Pericardium fibroblast (primary cell): Measurements from ENCODE around the genes ANGPTL2, ZNF79 and FPGS.

DNA sequence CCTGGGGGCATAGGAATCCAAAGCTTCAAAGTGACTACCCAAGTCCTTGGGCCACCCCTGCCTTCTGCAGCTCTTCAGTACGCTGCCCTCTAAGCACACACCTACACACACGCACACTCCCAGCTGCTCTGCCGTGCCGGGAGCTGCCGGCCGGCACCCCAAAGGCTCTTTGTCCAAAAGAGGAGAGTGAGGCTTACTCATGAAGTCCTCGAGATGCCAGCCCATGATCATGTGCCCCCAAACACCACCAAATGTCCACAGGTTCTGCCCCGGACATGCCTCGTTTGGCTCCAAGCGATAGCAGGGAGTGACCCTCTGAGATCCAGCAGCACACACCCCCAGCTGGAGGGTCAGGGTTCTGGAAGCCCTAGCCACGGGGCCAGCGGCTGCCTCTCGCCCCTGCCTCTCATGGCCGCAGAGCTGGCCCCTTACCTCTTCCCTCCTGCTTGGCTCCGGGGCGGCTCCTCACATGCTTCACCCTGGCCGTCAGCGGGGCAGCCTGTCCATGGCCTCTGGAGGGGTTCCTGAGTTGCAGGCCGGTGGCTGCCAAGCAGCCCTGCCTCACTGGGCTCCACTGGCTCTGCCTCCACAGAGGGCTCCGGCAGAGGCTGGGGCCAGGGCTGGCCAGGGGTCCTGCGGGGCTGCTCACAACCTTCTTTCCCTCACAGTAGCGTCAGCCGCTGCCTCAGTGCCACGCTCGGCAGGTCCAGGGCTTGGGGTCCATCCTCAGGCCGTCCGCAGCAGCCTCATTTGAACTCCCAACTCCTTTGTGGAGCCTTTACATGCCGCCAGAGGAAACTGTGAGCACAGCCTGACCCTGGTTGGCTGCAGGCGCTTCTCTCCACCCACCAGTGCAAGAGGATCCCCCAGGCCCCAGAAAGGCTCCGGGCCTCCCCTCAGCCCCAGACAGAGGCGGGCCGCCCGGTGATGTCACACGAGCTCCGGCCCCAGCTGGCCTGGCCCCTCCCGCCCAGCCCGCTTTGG, at the start of gene ANGPTL2:
ANGPTL2 (minus strand) TSS at position 753 of the 984 bp plus-strand sequence.
- RAMPAGE, long total RNA = no peak

GRCh38 chr9:127130986-127132103, 8.9 kb upstream of the ANGPTL2 start:
- RAMPAGE, long total RNA = no peak

DNA sequence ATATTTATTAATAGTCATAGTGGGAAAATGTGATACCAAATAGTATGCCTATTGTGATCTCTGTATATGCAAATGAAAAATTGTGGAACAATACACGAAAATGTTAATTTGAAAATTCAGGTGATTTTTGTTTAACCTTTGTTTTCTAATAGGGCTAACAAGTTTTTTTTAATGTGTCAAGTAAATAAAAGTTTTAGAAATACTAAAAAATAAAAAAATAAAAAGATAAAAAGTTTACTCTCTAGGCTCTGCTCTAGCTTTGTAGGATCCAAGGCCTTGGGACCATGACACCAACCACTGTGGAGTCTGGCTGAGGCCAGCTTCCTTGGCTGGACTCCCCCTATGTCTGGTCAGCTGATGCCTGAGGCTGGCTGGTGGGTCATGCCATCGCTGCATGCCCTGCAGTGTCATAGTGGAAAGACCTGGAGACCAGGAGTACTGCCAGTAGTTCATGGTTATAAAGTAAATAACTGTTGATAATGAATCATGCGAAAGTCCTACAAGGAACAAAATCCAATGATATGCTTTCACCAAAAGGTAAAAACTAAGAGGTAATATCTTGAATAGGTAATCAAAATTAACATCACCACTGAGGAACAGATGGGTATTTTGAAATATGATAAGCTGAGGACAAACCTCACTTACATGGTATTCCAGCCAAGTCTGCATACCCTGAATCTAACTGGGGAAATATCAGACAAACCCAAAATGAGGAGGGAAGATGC, 43.2 kb downstream of the GARNL3 start:
- RAMPAGE, long total RNA = no peak

DNA sequence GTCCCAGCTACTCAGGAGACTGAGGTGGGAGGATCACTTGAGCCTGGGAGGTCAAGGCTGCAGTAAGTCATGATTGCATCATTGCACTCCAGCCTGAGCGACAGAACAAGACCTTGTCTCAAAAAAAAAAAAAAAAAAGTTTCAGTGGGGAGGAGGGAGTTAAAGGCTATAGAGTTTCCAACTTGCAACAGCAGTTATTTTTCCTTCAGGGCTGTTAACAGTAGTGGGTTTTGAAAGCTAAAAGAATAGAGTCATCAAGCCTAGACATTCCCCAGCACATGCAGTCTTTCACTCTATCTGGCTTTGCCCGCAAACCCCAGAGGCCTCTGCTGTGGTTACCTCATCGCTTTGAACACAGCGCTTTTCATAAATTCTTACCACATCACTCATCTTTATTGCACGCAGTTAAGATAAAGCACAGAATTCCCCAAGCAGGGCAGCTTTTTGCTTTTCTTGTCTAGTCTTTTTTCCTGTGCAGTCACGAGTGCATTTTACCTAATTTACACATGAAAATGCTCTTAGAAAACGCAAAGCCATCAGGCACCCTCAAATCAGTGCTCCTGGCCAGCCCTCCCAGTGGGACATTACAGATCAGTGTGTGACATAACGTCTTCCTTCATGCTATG, 8.7 kb upstream of the SLC2A8 start:
- RAMPAGE, long total RNA = no peak

- RAMPAGE, long total RNA = no peak
These were observed 10.4 kb downstream of the SLC2A8 start for GRCh38 chr9:127407341-127407862.

DNA sequence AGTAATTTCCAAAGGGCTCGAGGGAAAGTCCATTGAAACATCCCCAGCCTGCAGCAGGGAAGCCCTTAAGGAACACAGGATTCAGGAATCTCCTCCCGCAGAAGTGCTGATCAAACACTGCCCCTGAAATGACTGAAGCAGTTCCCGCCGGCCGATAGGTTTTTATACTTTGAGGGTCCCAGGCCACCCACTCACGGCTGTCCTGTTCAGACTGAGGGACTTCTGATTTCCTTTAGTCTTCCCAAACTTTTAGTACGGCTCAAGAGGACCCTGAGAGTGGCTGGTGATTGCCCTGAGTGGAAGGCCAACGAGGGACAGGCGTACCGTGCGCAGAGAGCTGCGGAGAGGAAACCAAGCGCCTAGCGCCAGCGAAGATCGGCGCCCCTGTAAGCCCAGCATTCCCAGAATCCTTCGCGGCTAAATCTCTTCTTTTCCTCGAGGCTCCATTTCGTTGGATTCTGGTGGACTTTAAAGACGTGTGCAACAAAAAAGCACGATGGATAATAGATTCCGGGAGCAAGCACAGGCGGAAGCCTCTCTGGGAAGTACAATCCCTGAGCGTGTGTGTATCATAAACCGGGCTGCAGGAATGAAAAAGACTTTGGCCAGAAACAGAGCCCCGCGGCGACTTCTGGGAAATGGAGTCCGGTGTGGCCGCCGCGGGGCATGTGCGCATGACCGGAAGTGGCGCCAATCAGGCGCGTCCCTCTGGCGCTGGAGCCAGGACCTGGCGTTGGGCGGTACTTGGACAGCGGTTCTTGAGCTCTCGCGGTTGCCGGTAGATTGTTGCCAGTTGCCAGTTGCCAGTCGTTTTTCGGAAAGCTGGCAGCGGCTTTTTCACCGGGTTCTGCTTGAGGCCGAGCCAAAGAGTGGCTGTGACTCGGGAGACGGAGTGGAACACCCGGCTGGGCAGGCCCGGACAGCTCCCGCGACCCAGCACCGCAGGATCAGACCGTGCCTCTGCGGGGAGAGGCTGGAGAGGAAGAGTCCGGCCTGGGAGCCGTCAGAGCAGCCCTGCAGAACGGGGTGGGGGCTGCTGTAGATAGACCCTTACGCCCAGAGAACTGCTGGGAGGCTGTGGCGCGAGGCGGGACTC, at the start of gene ZNF79:
ZNF79 (plus strand) TSS at position 693 of the 1,096 bp plus-strand sequence.
- RAMPAGE, long total RNA = no peak

DNA sequence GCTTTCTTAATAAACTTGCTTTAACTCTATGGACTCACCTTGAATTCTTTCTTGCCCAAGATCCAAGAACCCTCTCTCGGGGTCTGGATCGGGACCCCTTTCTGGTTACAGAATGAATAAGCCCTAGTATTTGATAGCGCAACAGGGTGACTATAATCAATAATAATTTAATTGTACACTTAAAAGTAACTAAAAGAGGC, 55.2 kb downstream of the NIBAN2 start:
- RAMPAGE, long total RNA = no peak

DNA sequence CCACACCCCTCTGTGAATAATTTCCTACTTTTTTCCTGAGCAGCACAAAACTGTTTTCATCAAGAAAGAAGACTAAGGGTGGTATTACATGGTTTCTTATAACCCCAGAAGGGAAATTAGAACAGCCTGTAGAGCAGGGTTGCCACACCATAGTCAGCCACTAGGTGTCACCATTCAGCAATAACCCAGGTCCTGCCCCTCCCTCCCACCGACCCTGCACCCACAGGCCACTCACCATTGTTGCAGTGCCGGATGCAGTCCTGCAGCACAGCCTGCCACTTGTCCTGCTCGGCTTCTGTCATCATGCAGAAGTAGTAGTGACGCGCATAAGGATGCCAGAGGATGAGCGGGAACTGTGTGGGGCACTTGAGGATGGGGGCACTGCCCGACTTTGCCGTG, 45.4 kb downstream of the NIBAN2 start:
- RAMPAGE, long total RNA = no peak

- RAMPAGE, long total RNA = no peak
These were observed 25.3 kb downstream of the NIBAN2 start for GRCh38 chr9:127543602-127543939.

DNA sequence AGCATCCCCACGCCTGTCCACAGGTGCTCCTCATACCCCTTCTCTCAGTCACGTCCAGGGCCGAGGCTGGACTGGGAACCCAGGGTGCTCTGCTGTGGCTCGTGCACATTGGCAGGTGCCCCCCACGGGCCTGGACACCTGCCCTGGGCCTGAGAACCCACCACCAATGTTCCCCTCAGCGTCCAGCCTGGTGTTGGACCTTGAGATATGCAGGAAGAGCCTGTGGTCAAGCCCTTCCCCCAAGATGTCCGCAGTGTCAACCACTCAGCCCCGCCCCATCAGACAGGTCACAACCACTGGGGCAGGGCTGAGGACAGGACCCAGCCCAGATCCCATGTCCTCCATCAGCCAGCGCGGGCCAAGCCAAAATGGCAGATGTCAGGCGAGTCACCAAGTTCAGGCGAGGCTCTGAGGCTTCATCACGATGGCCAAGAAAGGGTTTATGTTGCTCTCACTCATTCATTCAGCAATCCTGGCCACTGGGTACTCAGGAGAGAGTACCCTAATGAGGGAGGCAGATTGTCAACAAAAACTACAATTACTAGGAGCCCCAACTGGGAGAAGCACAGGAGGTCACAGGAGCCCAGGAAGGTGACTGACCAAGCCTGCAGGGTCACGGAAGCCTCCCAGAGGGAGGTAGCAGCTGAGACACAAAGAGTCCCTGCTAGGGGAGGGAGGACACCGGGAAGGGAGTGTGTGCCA, 22.4 kb downstream of the NIBAN2 start:
- RAMPAGE, long total RNA = no peak

GRCh38 chr9:127549743-127550464, 19.0 kb downstream of the NIBAN2 start:
- RAMPAGE, long total RNA = no peak

- RAMPAGE, long total RNA = no peak
These were observed 21.9 kb downstream of the STXBP1 start for GRCh38 chr9:127633908-127634402.

- RAMPAGE, long total RNA = no peak
These were observed 32.9 kb downstream of the STXBP1 start for GRCh38 chr9:127644870-127645408.

DNA sequence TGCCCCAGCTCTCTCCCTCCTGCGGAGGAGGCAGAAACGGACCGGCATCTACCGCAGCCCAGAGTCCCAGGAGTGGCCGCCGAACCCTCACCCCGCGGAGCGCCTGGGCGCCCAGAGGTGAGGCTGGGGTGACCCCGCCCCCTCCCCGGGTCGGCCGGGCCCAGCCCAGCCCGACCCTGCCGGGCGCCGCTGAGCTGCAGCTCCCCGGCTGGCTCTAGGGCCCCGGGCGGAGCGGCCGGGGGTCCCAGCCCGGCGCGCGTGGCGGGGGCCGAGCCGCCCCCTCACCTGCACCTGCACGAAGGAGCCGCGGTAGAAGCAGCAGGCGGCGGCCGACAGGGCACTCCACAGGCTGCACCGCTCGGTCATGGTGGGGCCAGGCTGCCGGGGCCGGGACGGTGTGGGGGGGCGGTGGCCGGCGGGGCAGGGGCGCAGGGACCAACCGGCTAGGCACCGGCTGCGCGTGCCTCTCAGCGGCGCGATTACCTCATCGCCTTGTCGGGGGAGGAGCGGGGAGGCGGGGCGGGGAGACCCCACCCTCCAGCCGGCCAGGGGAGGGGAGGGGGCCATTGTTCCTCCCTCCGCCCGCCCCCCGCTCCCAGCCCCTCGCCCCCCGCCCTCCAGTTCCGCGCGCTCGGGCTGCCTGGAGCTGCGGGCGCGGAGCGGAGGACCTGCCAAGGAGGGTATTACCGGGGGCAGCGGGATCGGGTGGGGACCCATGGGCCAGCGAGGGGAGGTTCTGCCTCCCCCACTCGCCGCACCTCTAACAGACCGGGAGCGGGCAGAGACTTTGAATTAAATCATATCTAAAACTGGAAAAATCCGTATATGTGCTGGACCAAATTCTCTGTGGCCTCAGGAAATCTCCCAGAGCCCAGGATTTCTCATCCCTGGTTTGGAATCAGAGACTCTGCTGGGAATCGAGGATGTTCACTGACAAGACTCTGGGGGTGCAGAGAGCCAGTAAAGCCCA, 20.0 kb upstream of the TOR2A start:
- RAMPAGE, long total RNA = no peak

- RAMPAGE, long total RNA = no peak
These were observed 2.3 kb downstream of the CDK9 start for GRCh38 chr9:127787945-127788712.

DNA sequence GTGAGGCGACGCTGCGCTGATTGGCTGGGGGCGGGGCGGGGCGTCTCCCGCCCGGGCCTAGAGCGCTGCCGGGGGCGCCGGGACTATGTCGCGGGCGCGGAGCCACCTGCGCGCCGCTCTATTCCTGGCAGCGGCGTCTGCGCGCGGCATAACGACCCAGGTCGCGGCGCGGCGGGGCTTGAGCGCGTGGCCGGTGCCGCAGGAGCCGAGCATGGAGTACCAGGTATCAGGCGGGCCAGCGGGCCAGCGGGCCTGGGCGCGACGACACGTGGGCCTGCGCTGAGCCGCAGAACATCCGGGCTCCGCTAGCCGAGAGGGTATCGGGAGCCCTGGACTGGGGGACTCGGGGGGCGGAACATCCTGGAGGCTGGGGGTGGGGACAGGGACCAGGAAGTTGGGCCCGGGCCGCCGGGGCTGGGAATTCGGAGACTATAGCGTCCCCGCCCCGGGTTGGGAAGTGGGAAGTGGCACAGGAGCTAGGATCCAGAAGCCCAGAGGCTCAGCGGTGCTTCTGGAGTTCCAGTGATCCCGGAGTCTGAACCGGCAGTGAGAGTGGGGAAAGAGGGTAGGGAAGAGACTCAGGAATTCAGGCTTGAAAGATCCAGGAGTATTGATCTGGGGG, at the start of gene FPGS:
FPGS (plus strand) TSS at position 43 of the 622 bp plus-strand sequence.
- RAMPAGE, long total RNA = no peak

DNA sequence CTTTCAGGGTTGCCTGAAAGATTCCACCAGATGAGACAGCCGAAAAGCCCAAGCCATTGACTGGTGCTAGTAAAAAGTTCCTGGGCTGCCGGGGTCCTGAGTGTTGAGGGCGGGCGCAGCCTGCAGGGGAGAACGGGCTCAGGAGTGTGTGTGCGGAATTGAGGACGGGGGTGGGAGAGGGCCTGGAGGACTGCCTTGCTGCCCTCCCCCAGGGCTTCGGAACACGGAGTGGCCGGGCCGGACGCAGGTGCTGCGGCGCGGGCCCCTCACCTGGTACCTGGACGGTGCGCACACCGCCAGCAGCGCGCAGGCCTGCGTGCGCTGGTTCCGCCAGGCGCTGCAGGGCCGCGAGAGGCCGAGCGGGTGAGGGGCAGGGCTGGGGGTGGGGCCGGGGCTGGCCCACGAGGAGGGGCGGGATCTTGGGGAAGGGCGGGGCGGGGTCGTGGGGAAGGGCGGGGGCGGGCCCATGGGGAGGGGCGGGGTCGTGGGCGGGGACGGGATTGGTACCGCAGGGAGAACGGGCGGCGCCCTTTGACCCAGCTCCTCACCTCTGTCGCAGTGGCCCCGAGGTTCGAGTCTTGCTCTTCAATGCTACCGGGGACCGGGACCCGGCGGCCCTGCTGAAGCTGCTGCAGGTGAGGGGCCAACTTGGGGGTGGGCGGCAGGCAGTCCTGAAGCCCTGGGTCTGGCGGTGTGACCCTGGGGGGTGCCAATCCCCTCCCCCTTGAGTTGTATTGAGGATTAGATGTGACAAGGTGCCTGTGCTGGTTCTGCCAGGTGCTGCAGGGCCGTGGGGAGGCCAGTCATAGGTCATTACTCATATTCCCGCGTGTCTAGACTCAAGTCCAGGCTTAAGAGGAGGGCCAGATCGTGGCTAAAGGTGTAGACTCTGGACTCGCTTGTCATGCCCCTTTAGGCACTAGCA, 7.1 kb downstream of the FPGS start:
- RAMPAGE, long total RNA = no peak

DNA sequence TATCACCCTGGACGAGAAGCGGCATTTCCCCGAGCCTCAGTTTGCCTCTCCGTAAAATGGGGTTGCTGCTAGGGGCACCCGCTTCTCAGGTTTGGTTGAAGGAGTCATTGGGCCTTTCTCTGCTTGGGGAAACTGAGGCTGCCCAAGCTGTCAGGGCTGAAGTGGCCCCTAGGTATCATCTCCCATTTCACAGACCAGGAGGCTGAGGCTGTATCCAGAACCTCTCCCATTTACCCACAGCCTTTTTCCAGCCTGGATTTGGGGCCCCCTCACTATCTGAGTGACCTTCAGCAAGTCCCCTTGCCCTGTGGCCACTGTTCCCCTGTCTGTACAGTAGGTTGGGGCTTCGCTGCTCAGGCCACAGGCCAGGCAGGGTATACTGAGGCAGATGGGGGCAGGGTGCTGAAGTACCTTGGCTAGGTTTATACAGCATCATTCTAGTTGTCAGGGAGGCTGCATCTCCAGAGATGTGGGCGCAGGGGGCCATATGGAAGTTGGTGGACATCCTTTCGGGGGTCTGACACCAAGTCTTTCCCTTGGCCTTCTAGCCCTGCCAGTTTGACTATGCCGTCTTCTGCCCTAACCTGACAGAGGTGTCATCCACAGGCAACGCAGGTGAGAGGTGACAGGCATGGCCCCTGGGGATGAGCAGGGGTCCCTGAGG, 7.8 kb downstream of the FPGS start:
- RAMPAGE, long total RNA = no peak

GRCh38 chr9:127846281-127847442, 7.8 kb downstream of the ENG start:
- RAMPAGE, long total RNA = no peak

DNA sequence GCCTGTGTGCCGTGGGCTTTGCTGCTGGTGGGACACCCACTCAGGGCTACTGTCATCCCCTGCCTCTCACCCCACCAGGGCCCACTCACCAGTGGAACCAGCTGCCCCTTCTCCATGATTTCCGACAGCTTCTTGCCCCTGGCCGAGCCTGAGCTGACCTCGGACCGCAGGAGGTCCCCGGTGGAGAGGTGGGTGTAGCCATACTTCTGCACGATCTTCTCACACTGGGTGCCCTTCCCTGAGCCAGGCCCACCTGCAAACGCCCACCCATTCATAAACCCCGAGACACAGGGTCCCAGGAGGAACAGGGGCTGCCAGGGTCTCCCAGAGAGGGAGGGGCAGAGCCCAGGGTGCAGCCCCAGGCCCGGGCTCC, 4.9 kb downstream of the AK1 start:
- RAMPAGE, long total RNA = no peak